T47D (cell line): ENCODE data around the gene LCN15.

GRCh38 chr9:136501614-136502559, 19.0 kb upstream of the SEC16A start:
- RRBS = 94% methylated on average over 26 of the region's 61 CpGs

GRCh38 chr9:136510079-136510934, 27.5 kb upstream of the SEC16A start:
- RRBS = 90% methylated on average over 36 of the region's 43 CpGs

GRCh38 chr9:136511566-136512726, 29.1 kb upstream of the SEC16A start:
- RRBS = 91% methylated on average over 13 of the region's 57 CpGs

GRCh38 chr9:136515328-136516401, 30.2 kb downstream of the NOTCH1 start:
- RRBS = 88% methylated on average over 5 of the region's 55 CpGs

GRCh38 chr9:136525831-136526552, 19.9 kb downstream of the NOTCH1 start:
- RRBS = 68% methylated on average over 6 of the region's 32 CpGs

DNA sequence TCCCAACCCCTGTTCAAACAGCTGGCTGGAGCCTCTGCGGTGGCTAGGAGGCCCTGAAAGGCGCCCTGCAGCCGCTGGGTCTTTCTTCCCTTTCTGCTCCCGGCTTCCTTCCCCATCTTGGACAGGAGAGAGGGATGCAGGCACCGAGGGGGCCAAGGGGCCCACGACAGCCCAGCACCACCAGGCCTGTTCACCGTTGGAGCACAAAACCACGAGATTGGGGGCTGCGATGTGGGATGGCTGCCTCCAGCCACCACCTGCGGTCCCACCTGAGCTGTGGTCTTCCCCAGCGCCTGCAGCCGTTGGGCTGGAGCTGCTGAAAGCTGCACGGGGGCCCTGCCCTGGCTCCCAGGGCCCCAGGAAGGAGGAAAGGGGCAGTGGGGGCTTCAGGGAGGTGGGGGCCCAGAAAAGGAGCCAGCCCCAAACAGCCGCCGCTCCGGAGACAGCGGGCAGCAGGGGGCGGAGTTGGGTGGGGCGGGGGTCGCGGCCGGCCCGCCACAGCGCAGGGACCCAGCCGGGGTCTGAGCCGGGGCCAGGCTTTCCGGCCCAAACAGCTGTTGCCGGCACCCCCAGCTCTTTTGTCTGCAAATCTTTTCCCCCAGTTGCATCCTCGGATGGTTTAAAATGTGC, 16.1 kb downstream of the NOTCH1 start:
- RRBS = 73% methylated on average over 12 of the region's 29 CpGs

GRCh38 chr9:136548358-136548628, 2.4 kb upstream of the NOTCH1 start:
- RRBS = no CpG with 5 or more reads among the region's 6 CpGs

DNA sequence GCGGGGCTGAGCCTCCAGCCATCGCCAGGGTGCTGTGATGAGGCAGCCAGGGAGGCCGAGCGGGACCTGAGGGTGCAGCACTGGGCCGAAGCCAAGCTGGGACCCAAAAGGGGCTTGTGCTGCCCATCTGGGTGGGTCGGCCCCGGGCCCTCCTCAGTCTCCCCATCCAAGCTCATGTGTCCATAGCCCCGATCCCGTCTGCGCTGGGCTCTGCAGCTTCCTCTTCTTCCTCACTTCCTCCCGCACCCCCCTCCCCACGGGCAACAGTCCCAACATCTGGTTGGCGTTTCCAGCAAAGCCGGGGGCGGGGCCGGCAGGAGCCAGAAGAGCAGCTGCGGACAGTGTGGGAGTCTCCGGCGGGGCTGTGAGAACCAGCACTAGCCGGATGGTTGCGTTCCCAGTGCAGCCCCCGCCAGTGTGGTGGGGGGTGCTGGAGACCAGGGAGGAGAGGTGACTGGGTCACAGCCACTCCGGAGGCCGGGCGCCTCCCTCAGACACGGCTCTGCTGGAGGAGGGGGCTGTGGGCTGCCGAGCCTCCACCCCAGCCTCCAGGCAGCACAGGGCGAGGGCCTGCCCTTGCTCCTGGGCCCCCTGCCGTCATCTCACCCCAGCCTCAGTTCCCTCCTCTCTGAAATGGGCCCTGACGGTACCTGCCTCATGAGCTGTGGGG, 41.3 kb upstream of the NOTCH1 start:
- RRBS = 67% methylated on average over 7 of the region's 30 CpGs

- RRBS = 73% methylated on average over 3 of the region's 14 CpGs
These were observed 19.4 kb upstream of the EGFL7 start for GRCh38 chr9:136643269-136643800.

GRCh38 chr9:136661194-136662224, 1.2 kb upstream of the EGFL7 start:
- RRBS = 38% methylated on average over 4 of the region's 28 CpGs

GRCh38 chr9:136671516-136672392, 9.0 kb downstream of the EGFL7 start:
- RRBS = 56% methylated on average over 4 of the region's 29 CpGs

DNA sequence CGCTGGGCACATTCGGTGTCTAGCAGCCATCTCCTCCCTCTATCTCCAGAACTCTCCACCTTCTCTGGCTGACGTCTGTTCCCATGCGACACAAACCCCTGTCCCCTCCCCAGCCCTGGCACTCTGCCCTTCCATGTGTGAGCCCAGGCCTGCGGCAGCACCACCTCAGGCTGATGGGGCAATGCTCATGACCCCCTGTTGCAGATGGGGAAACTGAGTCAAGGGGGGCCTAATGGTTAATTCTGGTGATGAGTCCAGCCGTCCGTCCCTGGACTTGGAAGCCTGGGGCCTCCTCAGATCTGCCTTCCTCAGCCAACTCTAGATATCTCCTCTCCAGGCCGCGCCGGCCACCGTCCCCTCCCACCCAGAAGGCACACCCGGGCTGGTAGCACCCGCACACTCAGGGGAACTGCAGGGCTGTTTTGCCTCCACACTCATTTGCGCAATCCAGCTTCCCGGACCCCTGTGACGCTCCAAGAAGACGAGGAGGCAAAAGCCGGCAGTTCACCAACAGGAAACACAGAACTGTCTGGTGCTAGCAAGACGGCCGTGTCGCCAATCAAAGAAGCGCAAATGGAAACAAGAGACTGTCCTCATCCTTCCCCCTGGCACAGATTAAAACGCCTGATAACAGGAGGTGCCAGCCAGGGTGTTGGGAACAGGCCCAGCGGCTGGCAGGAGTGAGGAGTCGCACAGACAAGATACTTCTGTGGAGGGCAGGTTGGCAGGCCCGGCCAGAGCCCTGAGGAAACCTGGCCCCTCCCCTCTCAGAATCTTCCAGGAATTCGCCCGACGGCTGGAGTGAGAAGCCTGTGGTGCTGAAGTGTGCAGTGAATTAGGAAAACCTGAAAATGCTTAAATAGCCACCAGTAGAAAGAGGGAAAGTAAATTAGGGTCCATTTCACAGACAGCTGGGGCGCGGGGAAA, 7.9 kb downstream of the AGPAT2 start:
- RRBS = 38% methylated on average over 6 of the region's 31 CpGs

DNA sequence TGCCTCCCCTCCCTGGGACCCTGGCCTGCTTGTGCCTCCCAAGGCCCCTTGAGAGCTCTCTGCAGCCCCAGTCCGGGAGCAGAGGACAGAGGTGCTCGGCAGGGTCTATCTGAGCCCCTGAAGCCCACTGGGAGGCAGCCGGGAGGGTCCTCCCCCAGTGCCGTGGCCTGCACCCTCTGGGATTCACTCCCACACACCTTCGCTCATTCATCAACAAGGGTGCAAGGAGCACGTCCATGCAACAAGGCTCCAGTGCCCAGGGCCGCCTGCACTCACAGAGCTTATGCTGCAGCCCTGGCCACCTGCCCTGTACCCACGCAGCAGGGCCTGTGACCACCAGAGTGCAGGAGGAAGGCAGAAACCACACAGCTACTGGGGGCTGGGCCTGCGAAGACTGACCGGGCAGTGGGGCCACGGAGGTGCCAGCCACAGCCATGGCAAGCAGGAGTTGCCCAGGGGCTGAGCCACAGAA, 834 bp upstream of the LCN6 start:
- RRBS = 57% methylated on average over 3 of the region's 11 CpGs

DNA sequence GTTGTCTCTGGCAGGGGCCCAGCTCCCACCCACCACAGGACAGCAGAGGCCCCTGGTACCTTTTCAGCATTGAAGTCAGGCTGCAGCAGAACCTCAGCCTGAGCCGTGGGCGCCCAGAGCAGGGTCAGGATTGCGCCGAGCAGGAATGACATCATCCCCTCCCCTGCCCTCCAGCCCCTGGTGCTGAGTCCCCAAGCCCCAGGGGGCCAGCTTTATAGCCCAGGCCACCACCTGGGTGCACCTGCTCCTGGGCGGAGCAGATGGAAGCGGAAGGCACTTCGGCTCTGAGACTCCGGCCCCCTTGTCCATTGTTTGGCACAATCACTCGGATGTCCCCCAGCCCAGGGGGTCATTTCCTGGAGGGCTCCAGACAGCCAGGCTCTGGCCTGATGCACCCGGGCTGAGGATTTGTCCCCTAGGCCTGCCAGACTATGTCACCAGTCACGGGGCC, at the start of gene LCN15:
TSS of gene LCN15 (minus strand) at position 185 of the 451 bp plus-strand sequence.
- RRBS = 57% methylated on average over 1 of the region's 11 CpGs

DNA sequence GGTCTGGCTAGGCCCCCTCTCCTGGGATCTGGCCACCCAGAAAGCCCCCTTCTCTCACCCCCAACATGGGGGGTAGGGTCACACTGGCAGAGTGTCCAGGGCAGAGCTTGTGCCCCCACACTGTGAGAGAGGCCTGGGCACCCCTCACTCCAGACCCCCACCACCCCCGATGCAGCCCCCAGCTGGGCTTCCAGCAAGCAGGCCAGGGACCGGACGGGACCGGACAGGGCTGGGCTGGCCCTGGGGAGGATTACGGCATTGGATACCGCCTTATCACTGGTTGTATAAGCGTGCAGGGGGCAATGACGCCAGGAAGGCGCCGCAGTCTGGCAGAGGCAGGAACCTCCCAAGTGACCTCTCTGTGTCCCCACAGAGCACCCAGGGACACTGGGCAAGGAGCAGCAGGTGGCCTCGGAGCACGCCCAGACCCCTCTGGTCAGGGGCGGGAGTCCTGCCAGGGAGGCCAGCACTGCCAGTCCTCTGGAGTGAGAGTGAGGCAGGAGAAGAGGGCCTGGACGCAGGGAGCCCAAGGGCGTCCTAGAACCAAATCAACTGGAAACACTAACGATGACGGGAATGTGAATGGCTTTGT, 693 bp upstream of the LCN15 start:
- RRBS = no CpG with 5 or more reads among the region's 17 CpGs

DNA sequence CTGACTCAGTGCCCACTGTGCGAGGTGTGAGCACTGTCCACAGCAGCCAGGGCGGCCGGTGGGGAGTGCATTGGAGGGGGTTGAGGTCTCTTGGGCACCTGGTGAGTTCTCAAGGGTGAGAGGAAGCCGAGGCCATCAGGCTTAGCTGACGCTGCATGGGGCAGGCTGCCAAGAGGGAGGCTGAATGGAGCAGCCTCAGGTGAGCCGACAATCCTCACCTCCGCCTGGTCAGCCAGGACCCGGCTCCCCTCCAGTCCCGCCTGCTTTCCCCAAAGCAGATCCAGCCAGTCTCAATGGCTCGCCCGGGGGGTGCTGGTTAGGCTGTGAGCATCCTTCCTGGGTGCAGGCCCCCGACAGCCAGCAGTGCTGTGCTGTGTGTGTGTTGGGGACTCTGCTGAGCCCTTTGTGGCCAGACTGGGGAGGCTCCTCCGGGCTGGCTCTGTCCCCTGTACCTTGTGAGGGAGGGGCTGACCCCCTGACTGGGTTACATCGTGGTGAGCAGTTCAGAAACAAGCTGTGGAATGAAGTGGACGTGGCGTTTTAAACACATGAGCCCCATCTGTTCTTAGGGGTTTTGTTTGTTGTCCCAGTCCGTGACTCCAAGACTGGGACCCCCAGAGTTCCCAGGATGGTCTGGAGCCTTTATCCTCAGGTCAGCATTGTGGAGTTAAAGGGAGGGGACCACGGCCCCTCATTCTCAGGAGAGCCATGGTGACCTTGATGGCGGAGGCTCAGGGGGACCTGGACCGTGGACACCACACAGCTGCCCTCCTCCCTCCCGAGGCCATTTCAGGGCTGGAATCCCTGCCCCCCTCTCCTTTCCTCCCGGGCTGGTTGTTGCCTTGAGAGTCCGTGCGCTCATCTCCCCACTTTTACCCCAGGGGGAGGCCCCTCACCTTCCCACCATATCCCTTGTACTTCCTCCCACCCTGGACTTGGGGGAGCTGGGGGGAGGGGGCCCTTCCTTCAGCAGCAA, 14.8 kb upstream of the AJM1 start:
- RRBS = 96% methylated on average over 5 of the region's 24 CpGs

- RRBS = no CpG with 5 or more reads among the region's 26 CpGs
These were observed 6.7 kb upstream of the AJM1 start for GRCh38 chr9:136835474-136836091.

DNA sequence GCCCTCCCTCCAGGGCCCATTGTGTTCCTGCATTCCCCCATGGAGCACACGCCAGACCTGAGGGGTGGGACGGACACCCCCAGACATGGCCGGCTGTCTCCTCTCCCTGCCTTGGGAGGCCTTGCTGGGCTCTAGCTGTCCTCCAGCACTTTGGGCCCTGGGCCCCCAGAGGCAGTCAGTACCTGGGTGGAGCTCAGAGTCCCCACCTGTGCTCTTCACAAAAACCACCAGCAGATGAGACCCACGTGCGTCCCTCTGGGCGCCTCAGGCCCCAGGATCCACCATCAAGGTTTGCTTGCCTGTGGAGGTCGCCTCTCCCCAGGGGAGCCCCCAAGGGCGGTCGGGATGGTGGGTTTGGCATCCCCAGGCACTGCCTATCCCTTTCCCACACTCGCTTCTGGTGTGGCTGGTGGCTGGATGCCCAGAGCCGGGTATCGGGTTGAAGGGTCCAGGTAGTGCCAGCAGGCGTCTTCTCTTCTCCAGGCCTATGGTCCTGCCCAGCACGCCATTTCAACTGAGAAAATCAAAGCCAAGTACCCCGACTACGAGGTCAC, 1.1 kb downstream of the PHPT1 start:
- RRBS = no CpG with 5 or more reads among the region's 16 CpGs

DNA sequence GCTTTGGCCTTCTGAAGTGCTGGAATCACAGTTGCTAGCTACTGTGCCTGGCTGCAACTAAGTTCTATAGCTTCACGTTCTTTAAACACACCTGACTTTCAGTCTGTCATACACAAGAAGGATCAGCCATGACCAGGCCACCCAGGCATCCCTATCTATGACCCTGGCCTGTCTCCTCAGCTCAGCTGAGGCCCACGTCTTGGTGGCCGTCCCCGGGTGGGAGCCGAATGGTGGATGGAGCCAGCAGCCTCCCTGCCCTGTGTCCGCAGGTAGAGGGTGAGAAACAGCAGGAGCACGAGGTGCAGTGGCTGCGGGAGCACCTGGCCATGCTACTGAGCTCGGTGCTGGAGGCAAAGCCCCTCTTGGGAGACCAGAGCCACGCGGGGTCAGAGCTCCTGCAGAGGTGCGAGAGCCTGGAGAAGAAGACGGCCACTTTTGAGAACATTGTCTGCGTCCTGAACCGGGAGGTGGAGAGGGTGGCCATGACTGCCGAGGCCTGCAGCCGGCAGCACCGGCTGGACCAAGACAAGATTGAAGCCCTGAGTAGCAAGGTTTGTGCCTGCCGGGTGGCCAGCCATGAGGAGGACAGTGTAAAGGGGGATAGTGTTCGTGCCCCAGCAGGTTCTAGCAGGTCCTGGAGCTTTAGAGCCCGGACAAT, 24.4 kb downstream of the FBXW5 start:
- RRBS = 98% methylated on average over 5 of the region's 21 CpGs

DNA sequence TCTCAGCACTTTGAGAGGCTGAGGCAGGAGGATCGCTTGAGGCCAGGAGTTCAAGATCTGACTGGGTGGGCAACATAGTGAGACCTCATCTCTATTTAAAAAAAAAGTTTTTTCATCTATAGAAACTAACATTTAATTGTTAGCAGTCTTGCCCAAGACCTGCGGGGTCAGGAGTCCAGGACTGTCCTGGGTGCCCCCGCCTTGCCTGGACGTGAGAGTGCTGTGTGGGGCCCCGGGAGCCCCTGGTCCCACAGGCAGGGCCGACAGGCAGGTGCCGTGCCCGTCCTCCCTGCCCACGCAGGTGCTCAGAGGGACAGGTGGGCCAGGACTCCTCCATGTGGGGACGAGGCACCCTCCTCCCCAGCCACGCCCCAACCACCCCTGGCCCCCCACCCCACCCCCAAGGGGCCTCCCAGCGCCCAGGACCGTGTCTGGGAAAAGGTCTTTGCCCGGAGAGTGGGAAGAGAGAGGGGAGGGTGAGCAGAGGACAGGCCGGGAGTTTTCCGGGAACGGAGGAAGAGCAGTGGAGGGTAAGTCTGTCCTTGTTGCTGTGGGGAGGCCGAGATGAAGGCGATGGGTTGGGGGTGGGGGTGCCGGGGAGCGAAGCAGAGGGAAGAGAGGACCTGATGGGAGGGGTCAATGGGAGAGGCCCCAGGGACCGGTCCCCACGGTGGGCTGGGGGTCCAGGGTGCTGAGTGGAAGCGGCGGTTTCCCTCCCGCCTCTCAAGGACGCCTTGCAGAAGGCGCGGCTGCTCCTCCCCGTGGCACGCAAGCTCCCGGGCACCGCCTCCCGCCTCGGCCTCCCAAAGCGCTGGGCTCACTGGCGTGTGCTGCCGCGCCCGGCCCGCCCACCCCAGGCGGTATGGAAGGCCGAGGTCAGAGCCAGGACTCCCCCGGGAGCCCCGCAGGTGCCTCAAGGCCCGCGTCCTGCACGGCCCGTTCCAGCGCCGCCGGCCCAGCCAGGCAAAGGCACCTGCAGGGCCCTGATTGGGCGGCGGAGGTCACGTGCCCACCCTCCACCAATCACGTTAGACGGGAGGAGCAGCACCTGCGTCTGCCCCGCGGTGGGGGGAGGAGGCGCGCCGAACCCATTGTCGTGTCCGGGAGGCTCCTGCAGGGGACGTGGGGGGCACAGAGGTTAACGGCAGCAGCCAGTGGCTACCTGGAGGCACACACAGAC, 2.5 kb upstream of the LCN12 start:
- RRBS = 1% methylated on average over 34 of the region's 67 CpGs